Keratinocyte (primary cell): Measurements from ENCODE around the genes CCNO, SLC38A9 and ANKRD55.

CAGE:
- cytosol, long polyA minus RNA = no peak
- cytosol, long polyA plus RNA = no peak
- long polyA plus RNA = no peak
- nucleus, long polyA minus RNA = no peak
- nucleus, long polyA plus RNA = no peak
Measured at GRCh38 chr5:54016288-54016992, 293.9 kb downstream of the ARL15 start.

DNA sequence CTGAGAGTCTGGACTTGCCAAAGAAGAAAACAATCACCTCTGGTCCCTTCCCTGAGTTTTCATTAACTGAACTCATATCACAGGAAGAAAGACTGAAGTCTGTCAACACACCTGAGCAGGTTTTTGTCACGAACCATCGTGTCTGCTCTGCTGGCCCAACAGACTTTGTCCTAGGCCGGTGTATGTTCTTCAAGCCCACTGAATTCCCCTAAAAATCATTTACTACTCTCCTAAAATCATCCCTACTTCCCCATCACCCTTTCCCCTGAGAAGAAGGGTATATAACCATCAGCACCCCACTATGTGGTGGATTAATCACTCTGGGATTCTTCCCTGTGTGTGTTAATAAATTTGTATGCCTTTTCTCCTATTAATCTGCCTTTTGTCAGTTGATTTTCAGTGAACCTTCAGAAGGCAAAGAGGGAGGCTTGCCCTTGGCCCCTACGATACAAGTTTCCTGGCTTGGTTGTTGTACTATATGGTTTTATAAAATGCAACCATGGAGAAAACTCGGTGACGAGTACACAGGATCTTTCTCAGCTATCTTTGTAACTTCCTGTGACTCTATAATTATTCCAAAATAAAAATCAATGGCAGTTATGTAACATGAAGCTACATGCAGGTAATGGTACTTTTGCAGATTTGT, 286.5 kb downstream of the ARL15 start:
CAGE:
- cytosol, long polyA minus RNA = no peak
- cytosol, long polyA plus RNA = no peak
- long polyA plus RNA = no peak
- nucleus, long polyA minus RNA = no peak
- nucleus, long polyA plus RNA = no peak

DNA sequence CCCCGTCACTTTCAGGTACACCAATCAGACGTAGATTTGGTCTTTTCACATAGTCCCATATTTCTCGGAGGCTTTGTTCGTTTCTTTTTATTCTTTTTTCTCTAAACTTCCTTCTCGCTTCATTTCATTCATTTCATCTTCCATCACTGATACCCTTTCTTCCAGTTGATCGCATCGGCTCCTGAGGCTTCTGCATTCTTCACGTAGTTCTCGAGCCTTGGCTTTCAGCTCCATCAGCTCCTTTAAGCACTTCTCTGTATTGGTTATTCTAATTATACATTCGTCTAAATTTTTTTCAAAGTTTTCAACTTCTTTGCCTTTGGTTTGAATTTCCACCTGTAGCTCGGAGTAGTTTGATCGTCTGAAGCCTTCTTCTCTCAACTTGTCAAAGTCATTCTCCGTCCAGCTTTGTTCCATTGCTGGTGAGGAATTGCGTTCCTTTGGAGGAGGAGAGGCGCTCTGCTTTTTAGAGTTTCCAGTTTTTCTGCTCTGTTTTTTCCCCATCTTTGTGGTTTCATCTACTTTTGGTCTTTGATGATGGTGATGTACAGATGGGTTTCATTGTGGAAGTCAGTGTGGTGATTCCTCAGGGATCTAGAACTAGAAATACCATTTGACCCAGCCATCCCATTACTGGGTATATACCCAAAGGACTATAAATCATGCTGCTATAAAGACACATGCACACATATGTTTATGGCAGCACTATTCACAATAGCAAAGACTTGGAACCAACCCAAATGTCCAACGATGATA, 42.1 kb downstream of the ARL15 start:
CAGE:
- cytosol, long polyA minus RNA = no peak
- cytosol, long polyA plus RNA = no peak
- long polyA plus RNA = no peak
- nucleus, long polyA minus RNA = no peak
- nucleus, long polyA plus RNA = no peak

CAGE:
- cytosol, long polyA minus RNA = no peak
- cytosol, long polyA plus RNA = no peak
- long polyA plus RNA = no peak
- nucleus, long polyA minus RNA = no peak
- nucleus, long polyA plus RNA = no peak
Measured at GRCh38 chr5:54703656-54704312, 186.2 kb downstream of the SNX18 start.

DNA sequence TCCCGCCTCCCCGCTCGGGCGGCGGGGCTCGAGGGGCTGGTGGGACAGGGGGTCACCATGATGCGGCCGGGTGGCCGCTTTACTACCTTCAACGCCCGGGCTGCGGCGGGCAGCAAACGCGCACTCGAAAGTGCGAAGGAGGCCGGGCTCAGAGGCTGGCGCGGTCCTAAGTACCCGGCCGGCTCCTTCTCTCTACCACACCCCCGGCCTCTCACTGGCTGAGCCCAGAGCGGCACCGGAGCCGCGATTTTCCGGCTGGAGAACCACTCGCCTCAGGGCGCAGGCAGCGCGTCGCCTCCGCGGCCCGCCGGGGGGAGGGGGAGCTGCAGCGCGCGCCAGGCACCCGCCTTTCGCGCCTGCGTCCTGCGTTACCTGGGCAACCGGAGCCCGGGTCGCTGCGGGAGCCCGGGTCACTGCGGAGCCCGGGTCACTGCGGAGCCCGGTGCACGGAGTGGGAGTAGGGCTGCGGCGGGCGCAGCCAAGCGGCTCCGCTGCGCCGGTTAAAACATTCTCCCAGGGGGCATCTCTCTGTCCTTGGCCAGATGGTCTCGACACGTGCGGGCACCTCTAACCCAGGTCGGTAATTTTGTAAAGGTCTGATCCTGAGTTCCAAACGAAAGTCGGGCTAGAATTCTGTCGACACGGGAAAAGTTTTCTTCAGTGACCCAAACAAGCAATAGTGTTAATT, at the start of gene CCNO:
Gene CCNO, minus strand, starts transcription at position 144 of the 688 bp plus-strand sequence.
CAGE:
- cytosol, long polyA minus RNA = no peak
- cytosol, long polyA plus RNA = no peak
- long polyA plus RNA = no peak
- nucleus, long polyA minus RNA = no peak
- nucleus, long polyA plus RNA = start-site peak on the minus strand centred at position 174 of the sequence, 144 bp wide, 47 and 33 reads in 2 replicates

DNA sequence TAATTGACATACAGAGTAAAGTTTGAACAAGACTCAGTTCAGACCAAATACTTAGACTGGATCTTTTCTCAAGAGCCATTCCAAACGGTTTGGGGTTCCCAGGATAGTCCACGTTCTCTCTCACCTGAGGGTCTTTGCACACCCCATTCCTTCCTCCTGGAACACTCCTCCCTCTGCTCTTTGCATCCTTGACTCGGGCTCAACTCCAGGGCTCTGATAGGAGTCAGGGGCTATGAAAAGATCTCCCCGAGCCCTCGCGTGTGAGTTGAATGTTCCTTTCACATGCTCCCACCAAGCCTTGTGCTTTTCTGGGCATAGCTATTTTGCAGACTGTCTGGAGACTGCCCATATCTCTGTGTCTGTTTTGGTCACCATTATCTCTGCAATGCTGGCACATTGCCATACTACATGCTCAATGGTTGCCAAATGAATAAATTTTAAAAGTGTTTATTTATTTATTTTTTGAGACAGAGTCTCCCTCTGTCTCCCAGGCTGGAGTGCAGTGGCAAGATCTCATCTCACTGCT, 56.9 kb upstream of the PLPP1 start:
CAGE:
- cytosol, long polyA minus RNA = no peak
- cytosol, long polyA plus RNA = no peak
- long polyA plus RNA = no peak
- nucleus, long polyA minus RNA = no peak
- nucleus, long polyA plus RNA = no peak

DNA sequence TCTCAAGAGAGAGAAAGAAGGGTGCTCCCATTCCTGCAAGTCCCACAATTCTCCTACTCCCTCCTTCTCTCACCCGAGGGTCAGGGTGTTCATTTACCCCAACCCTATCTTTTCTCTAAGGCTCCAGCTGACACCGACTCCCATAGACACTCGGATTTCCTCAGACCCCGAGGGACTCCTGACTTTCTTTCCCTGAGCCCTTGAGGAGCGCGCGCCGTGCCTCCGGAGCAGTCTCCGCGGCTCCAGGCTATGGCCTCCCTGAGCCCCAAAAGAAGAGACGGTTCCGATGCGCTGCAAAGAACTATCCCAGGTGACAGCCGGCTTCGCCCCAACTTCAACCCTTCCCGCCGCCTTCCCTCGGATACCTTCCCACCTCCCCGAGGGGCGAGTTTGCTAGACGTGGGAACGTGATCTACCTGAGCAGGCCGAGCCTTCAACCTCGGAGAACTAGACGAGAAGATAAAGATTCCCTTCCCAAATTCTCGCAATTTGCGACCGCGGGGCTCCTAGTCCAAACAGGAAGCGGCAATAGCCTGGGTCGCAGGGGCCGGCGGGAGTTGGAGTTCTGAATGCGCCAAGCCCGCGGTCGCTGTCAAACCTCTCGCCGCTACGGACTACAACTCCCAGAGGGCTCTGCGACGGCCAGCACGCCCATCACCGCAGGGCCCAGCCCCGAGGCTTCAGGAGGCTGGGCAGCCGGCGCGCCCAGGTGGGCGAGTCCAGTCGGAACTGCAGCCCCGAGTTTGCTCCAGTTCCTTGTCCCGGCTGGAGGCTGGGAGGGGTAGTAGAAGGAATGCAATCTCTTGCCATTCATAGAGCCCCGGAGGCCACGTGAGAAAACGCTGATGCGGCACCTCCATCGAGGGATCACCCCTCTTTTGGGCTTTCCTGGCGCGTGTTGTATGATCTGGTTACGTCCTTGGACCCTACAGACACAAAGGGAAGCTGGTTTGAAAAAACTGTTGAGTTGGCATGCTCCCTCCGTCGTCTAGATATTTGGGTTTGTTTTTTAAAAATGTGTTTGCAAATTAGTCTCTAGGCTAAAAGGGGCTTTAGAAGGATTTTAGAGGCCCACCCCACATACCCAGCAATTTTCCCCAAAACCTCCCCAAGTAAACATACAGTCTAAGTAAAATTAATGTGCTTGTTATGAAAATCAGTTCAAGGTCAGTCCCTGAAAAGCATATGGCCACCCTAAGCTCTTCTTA, at the start of gene SLC38A9:
Gene SLC38A9, minus strand, starts transcription at position 524 of the 1,208 bp plus-strand sequence.
CAGE:
- cytosol, long polyA minus RNA = no peak
- cytosol, long polyA plus RNA = no peak
- long polyA plus RNA = no peak
- nucleus, long polyA minus RNA = start-site peak on the minus strand centred at position 467 of the sequence, 22 bp wide, 67 reads
- nucleus, long polyA plus RNA = start-site peak on the minus strand centred at position 468 of the sequence, 38 bp wide, 330 and 254 reads in 2 replicates

DNA sequence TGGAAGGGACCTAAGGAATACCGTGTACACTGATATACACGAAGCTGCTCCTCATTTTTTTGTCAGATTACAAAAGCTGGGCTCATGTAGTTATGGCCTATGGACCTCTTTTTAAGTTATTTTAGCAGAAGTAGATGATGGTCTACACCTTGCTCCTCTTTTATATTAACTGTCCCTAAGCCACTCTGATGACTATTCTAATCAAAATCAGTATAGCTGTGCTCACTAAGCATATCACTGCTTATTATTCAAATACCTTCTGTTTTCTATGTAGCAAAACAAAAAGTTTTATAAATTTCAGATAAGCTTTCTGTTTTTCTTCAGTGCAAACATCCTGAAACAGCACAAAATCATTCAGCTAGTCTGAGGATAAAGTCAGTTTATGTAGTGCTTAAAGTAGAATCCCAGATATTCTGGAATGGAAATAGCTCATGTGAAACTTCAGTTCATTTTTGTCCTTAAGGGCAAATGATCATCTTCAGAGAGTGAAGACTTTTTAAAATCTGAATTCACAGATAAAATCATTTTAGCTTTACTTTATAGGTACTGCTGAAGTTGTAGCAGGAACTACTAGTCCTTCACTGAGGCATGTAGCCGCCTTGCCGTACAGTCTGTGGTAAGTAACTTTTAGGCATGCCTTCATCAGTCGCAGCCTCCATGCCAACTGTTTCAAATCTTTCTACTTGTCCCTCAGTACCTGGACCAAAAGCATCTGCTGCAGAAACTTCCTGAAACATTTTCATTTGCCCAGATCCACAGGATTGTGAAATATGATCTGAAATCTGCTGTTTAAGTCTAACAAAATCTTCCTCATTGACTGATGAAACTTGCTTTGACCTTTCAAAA, 54.0 kb downstream of the IL6ST start:
CAGE:
- cytosol, long polyA minus RNA = no peak
- cytosol, long polyA plus RNA = no peak
- long polyA plus RNA = no peak
- nucleus, long polyA minus RNA = start-site peak on the minus strand centred at position 657 of the sequence, 9 bp wide, 38 reads
- nucleus, long polyA plus RNA = no peak

DNA sequence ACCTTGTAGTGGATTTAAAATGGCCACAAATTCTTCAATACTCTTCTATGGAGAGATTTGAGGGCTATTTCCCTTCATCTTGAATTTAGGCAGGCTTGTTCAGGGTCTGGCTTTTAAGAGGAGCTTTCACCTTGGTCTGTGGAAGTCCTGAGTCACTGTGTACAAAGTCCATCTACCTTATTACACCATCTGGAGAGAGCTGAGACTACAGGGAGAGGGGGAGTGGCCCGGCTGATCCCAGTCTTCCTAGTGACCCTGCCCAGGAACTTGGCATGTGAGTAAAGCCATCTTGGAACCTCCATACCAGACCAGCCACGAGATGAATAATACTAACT, 8.3 kb upstream of the IL6ST start:
CAGE:
- cytosol, long polyA minus RNA = no peak
- cytosol, long polyA plus RNA = no peak
- long polyA plus RNA = no peak
- nucleus, long polyA minus RNA = no peak
- nucleus, long polyA plus RNA = no peak

GRCh38 chr5:56029761-56030365, 35.1 kb upstream of the IL6ST start:
CAGE:
- cytosol, long polyA minus RNA = no peak
- cytosol, long polyA plus RNA = no peak
- long polyA plus RNA = no peak
- nucleus, long polyA minus RNA = no peak
- nucleus, long polyA plus RNA = no peak

DNA sequence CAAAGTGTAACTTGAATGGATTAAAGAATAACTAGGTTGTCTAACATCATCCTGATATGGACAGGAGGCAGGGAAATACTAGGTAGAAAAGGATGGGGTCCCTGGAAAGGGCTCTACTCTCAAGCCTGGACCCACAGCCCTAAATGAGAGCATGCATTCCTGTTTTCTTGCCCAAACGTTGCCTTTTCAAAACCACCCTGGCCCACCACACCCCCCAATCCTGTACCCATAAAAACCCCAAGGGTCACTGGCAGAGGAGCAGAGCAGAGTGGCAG, 58.2 kb upstream of the IL6ST start:
CAGE:
- cytosol, long polyA minus RNA = no peak
- cytosol, long polyA plus RNA = no peak
- long polyA plus RNA = no peak
- nucleus, long polyA minus RNA = no peak
- nucleus, long polyA plus RNA = no peak

DNA sequence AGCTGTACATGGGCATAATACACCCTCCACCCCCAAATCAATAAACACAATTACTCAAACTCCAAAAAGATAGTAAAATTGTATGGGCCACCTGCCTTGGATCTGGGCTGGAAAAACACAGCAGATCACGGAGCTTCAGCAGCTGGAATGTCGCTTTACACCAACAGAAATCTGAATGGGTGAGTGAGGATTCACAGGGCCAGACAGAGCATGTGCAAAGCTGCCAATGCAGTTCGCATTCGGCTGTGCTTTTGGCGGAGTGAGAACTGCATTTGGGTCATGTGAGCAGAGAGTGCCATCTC, at the start of gene ANKRD55:
Gene ANKRD55, minus strand, starts transcription at position 185 of the 302 bp plus-strand sequence.
CAGE:
- cytosol, long polyA minus RNA = no peak
- cytosol, long polyA plus RNA = no peak
- long polyA plus RNA = no peak
- nucleus, long polyA minus RNA = no peak
- nucleus, long polyA plus RNA = no peak

GRCh38 chr5:56413963-56414324, 180.8 kb upstream of the ANKRD55 start:
CAGE:
- cytosol, long polyA minus RNA = no peak
- cytosol, long polyA plus RNA = no peak
- long polyA plus RNA = no peak
- nucleus, long polyA minus RNA = no peak
- nucleus, long polyA plus RNA = no peak

DNA sequence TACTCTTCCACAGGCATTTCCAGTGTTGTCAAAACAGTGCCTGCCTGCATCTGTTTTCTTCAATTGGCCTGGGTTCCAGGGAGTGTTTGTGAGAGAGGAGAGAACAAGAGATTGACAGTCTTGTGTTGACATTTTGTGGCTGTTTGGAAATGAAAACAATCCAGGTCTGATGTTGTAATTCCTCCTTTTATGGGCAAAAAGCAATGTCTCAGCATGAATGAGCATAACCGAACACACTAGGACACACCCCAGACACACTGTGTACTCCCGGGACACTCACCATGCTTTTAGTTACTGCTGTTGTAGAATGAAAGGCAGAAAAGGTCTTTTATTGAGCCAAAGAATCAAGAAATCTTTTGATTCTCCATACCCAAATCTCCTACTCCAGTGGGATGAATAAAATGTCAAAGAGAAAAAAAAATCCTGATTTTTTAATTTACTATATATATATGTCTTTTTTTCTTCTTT, 208.3 kb upstream of the ANKRD55 start:
CAGE:
- cytosol, long polyA minus RNA = no peak
- cytosol, long polyA plus RNA = no peak
- long polyA plus RNA = no peak
- nucleus, long polyA minus RNA = no peak
- nucleus, long polyA plus RNA = no peak

GRCh38 chr5:56481173-56481987, 248.2 kb upstream of the ANKRD55 start:
CAGE:
- cytosol, long polyA minus RNA = no peak
- cytosol, long polyA plus RNA = no peak
- long polyA plus RNA = no peak
- nucleus, long polyA minus RNA = no peak
- nucleus, long polyA plus RNA = no peak

GRCh38 chr5:56527224-56527780, 288.0 kb upstream of the MAP3K1 start:
CAGE:
- cytosol, long polyA minus RNA = no peak
- cytosol, long polyA plus RNA = no peak
- long polyA plus RNA = no peak
- nucleus, long polyA minus RNA = no peak
- nucleus, long polyA plus RNA = no peak

CAGE:
- cytosol, long polyA minus RNA = no peak
- cytosol, long polyA plus RNA = no peak
- long polyA plus RNA = no peak
- nucleus, long polyA minus RNA = no peak
- nucleus, long polyA plus RNA = no peak
Measured at GRCh38 chr5:56612735-56612993, 202.7 kb upstream of the MAP3K1 start.

DNA sequence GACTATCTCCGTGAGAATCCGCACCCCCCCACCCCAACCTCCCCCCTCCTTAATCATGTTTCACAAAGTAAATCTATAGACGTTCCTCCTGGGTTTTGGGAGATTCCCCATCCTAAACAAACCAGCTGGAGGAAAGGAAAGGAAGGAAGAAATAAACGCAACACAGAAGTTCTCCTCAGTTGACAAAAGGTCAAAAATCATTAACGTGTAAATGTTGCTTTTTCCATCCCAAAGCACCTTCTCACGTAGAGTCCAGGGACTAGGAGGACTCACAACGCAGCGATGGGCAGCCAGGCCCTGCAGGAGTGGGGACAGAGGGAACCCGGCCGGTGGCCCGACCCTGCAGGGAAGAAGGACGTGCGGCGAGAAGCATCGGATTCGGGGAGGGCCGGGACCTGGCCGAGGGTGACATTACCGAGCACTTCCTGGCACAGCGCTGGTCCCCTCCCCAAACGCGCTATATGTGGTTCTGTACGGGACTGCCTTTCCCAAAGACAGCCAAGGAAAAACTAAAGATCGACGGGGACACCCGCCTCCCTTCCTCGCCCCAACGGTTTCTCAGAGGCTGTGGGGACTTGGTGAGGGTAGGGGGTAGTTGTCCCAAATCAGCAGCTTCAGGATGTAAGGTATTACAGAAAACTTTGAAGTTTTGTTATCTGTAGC, 1.1 kb upstream of the MAP3K1 start:
CAGE:
- cytosol, long polyA minus RNA = no peak
- cytosol, long polyA plus RNA = no peak
- long polyA plus RNA = no peak
- nucleus, long polyA minus RNA = no peak
- nucleus, long polyA plus RNA = no peak

GRCh38 chr5:56893546-56894231, 15.7 kb upstream of the SETD9 start:
CAGE:
- cytosol, long polyA minus RNA = start-site peak on the plus strand at chr5:56894146-56894172, 6 reads
- cytosol, long polyA plus RNA = no peak
- long polyA plus RNA = no peak
- nucleus, long polyA minus RNA = no peak
- nucleus, long polyA plus RNA = no peak

GRCh38 chr5:56909688-56910149, 323 bp downstream of the SETD9 start:
CAGE:
- cytosol, long polyA minus RNA = no peak
- cytosol, long polyA plus RNA = no peak
- long polyA plus RNA = start-site peak on the plus strand at chr5:56910051-56910081, 12 and 10 reads in 2 replicates
- nucleus, long polyA minus RNA = no peak
- nucleus, long polyA plus RNA = start-site peak on the plus strand at chr5:56910036-56910109, 10 and 6 reads in 2 replicates